H9 (cell line): ENCODE results near the genes PDE3A and SLCO1C1.

DNA sequence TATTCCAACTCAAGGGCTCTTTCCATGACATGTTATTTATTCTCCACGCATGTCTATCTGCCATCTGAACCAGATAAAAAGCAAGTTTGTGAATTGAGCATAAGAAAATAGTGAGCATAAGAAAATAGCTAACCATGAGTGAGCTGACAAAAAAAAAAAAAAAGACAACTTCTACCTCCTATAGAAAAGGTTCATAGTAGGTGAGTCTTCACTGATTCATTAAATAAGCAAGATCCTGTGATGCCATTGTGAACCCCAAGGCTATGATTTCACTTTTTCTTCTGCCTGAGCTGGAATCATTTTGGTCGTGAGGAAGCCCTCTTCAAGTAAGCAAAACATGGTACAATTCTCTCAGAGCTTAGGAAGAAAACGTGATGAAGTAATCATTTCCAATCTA, 1.1 kb downstream of the PIK3C2G start:
- PRO-cap, result no peak

GRCh38 chr12:18643600-18644310, 94.1 kb downstream of the PLCZ1 start:
- PRO-cap, result no peak

- PRO-cap, result no peak
These were observed 169.8 kb downstream of the CAPZA3 start for GRCh38 chr12:18907724-18908165.

DNA sequence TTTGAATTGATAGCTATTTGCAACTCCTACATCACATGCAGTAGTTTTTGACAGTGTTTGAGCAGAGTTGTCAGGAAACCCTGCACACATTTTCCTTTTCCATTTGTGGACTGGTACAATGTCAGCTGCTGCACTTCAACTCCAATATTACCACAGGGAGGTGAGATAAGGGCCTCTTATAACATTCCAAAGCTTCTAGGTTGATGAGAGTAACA, 93.0 kb upstream of the PLEKHA5 start:
- PRO-cap, result no peak

- PRO-cap, result no peak
These were observed 144.4 kb downstream of the PLEKHA5 start for GRCh38 chr12:19273924-19274405.

GRCh38 chr12:19440104-19441116, 1.1 kb downstream of the AEBP2 start:
- PRO-cap, result bidirectional peak, plus-strand start at chr12:19440643, minus-strand start at chr12:19440381

DNA sequence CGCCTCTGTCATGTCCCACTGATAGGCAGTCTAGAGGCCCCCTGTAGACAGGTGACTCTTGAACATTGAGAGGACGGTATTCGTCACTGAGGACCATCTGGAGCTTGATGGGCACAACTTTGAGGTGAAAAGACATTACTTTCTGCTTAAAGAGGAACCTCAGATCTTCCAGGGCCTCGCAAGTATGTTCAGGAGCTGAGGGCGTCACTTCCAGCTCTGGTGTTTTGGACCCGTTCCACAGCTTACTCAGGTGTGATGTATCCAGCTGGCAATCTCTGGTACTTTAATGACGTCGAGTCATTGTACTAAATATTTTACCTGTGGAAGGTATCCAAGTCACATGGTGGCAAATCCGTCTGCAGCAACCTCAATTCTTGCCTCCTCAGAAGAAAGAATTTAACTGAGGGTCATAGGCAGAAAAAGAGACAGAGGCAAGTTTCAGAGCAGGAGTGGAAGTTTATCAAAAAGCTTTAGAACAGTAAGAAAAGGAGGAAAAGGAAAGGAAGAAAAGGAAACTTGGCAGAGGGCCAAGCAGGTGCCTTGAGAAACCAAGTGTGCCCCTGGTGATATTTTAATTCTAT, 250.5 kb downstream of the AEBP2 start:
- PRO-cap, result no peak

- PRO-cap, result no peak
These were observed 305.3 kb downstream of the AEBP2 start for GRCh38 chr12:19744459-19745035.

DNA sequence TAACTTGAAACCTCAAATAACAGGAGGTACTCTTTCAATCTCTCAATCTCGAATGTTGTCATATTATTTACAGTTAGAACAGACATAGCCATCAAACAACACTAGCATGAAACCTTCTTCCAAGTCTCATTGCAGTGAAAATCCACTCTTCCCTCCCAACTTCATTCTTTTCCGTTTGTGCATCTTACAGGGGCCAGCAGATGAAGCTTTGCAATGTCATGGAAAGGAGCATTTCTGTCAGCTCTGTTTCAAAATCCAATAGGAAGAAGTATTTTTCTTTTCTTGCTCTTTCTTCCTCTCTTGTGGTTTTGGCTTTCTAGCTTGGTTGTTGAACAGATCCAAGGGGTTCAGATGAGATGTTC, 416.5 kb downstream of the AEBP2 start:
- PRO-cap, result no peak

- PRO-cap, result bidirectional peak, plus-strand start at chr12:20368252, minus-strand start at chr12:20368177
These were observed at the start of gene PDE3A for GRCh38 chr12:20367899-20368626. PDE3A (plus strand) TSS chr12:20368537.

GRCh38 chr12:20413179-20413977, 45.0 kb downstream of the PDE3A start:
- PRO-cap, result no peak

- PRO-cap, result no peak
These were observed 71.4 kb downstream of the PDE3A start for GRCh38 chr12:20439637-20440199.

DNA sequence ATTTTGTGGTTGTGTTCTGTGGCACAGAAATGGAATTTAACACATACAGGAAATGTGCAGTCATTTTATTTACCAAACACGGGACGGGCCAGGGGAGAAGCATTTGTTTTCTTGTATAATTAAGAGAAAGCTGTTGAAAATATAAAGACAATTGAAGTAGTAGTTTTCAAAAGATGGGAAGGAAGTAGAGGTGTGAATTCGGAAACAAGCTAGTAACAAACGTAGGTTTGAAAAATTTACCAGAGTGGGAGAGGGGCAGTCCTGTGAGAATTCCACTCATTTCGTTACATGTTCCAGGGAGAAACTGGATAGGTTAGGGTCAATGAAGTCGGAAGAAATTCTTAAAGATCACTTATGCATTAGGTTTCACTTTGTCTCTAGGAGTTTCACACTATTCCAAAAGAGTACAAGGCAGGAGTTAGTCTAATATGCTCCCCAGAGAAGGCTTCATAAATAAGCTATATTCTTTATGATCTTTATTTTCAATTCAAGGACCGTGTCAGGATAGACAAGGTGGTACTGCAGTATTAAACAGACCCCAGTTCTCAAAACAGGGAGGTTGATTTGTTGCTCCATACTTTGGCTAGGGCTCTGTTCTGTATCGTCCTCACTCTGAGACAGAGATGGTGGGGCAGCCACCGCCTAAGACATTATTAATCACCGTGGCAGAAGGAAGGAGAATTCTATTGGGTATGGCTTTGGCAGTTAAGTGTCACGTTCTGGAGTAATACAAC, 117.2 kb upstream of the SLCO1C1 start:
- PRO-cap, result no peak

GRCh38 chr12:20695140-20695700, at the start of gene SLCO1C1:
SLCO1C1 (plus strand) TSS chr12:20695332.
- PRO-cap, result no peak

DNA sequence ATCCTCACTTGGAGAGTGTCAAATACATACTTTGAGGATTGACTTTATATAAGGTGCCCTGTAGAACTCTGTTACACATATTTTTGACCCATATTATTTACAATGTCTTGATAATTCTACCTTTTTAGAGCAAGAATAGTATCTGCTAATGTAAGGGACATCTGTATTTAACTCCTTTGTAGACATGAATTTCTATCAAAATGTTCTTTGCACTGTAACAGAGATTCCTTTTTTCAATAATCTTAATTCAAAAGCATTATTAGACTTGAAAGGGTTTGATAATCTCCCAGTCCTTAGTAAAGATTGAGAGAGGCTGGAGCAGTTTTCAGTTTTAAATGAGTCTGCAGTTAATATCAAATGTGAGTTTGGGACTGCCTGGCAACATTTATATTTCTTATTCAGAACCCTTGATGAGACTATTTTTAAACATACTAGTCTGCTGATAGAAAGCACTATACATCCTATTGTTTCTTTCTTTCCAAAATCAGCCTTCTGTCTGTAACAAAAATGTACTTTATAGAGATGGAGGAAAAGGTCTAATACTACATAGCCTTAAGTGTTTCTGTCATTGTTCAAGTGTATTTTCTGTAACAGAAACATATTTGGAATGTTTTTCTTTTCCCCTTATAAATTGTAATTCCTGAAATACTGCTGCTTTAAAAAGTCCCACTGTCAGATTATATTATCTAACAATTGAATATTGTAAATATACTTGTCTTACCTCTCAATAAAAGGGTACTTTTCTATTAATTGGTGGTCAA, 8.5 kb upstream of the SPX start:
- PRO-cap, result no peak

- PRO-cap, result no peak
These were observed 38.4 kb downstream of the GYS2 start for GRCh38 chr12:21566191-21566656.

DNA sequence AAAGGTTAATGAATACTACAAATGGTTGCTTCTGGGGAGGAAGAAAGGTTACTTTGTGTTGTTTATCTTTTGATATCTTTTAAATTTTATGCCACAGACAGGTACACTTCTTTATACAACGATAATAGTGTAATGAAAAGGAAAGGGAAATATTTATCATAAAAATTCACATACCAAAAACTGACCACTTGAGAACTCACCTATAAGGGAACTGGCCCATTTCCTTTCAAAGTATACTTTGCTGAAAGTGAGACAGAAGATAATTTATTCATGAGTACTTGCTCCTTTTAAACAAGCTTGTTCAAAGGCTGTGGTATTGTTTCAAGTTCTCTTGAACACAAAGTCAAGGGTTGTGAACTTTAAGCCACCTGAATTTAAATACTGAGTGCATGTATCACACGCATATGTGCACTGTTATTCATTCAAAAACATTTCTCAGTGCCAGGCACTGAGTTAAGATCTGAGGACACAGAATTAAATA, 19.0 kb upstream of the LDHB start:
- PRO-cap, result no peak

- PRO-cap, result no peak
These were observed 72.2 kb downstream of the CMAS start for GRCh38 chr12:22118166-22118693.

GRCh38 chr12:22256209-22256579, 78.3 kb downstream of the ST8SIA1 start:
- PRO-cap, result no peak

DNA sequence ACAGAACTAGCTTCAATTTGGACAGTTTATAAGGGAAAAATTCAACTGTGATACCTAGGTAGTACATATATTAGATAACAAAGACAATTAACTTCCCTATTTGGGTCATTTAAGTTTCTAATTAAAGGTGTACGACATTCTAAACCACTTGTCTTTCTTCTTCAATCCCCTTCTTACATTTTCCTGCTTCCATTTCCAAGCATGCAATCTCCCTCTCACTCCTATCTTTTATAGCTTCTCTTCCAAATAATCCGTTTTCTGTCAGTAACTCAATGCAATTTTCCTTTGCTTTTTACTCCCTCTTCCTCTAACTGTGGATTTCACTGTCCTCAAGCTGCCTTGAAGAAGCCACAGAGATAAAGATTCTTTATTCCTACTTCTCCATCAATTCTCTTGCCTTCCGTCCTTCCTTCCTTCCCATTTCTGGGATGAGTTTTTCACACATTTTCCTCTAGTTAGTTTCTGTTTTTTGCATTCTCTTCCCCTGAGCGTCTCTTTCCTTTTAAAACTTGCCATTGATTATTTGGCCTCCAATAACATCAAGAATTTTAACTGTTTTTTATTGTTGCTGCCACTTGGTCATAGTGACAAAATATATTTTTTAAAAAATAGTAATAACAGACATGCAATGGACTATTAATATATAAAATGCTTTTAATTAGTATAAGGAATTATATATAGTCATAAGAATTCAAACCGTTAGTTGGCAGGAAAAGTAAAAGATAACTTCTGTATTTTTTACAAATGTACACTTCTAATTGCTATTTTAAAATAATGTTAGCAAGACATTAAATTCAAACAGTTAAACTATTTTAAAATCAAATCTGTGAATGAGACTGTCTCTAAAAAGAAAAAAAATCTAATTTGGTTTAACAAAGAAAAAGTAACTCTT, 79.9 kb downstream of the C2CD5 start:
- PRO-cap, result no peak